Spleen (tissue), 7 donors: ENCODE data around the gene SVEP1.

DNA sequence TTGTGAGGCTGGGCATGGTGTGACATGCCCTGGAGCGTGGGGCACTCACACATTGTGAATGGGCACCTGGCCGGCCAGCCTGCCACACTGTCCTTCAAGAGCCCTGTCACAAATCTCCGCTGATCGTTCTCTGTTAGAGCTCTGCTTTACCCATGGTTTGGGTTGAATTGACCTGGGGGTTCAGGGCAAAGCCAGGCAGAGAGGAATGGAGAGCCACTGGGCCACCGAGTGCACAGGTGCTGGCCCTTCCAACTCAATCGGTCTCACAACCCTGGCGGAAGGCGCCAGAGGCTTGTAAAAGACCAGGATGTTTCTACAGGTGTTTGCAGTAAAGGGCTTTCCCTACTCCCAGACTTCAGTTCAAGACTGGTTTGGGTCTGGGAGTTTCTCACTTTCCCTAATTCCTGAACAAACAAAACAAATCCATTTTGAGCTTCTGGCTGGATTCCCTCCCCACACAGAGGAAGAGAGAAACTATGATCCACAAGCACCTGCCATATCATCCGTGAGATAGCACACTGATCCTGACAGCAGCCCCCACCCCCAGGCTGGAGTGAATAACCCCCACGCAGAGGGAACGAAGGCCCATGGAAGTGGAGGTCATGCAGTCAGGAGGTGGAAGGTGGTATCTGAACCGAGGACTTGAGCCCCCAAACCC, 125.2 kb upstream of the KLF4 start:
- PRO-cap, 4 experiments = no peak in any of the 4 experiments
- RAMPAGE, long total RNA, 4 experiments = no peak in any of the 4 experiments

DNA sequence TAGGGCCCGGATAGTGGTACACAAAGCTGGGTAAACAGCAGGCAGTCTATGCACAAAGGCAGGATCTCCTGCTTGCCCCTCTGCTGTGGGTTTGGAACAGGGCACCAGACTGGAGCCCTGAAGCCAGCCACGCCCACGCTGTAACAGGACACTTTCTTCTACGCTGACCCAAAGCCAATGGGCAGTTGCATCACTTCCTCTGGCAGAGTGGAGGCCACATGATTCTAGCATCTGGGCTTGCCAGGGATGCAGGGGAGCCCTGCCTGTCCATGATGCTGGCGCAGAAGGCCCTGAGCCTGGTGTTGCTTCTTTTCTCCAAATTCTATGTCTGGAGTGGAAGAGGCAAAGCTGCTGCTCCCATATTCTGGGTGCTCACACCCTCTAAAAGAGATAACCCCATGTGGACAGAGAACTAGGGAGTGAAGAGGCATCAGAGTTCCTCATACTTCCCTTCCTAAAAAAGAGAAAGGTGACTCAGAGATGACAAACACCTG, 260.3 kb upstream of the KLF4 start:
- PRO-cap, 4 experiments = peak in 4 of 4 experiments; most common plus-strand start position 249 of the sequence (in 2); most common minus-strand start position 85 of the sequence (in 3)
- RAMPAGE, long total RNA, 4 experiments = no peak in any of the 4 experiments

- PRO-cap, 4 experiments = peak in 2 of 4 experiments; most common plus-strand start chr9:108150977 (in 1); most common minus-strand start chr9:108150727 (in 2)
- RAMPAGE, long total RNA, 4 experiments = no peak in any of the 4 experiments
Observed at GRCh38 chr9:108150627-108151396, 661.2 kb upstream of the KLF4 start.

- PRO-cap, 4 experiments = no peak in any of the 4 experiments
- RAMPAGE, long total RNA, 4 experiments = no peak in any of the 4 experiments
Observed at GRCh38 chr9:108552741-108553147, 303.0 kb downstream of the ACTL7B start.

DNA sequence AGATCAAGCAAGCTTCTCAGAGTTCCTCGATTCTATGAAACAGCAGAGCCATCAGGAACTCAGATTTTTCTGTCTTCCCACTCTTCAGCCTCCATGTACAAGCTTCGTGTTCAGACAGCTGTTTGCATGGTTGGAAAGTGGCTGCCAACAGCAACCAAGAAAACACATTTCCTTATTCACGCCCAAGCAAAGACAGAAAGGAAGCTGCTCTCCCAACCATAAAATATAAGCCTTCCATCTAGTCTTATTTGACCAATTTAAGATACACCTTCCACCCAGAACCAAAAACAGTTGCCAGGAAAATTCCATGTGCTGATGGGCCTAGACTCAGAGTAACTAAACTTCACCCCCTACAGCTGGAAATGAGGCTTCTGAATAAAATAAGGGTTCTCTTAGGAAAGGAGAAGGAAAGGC, 215.9 kb downstream of the ACTL7B start:
- PRO-cap, 4 experiments = no peak in any of the 4 experiments
- RAMPAGE, long total RNA, 4 experiments = no peak in any of the 4 experiments

GRCh38 chr9:109072040-109072992, 47.4 kb downstream of the TMEM245 start:
- PRO-cap, 4 experiments = no peak in any of the 4 experiments
- RAMPAGE, long total RNA, 4 experiments = no peak in any of the 4 experiments

DNA sequence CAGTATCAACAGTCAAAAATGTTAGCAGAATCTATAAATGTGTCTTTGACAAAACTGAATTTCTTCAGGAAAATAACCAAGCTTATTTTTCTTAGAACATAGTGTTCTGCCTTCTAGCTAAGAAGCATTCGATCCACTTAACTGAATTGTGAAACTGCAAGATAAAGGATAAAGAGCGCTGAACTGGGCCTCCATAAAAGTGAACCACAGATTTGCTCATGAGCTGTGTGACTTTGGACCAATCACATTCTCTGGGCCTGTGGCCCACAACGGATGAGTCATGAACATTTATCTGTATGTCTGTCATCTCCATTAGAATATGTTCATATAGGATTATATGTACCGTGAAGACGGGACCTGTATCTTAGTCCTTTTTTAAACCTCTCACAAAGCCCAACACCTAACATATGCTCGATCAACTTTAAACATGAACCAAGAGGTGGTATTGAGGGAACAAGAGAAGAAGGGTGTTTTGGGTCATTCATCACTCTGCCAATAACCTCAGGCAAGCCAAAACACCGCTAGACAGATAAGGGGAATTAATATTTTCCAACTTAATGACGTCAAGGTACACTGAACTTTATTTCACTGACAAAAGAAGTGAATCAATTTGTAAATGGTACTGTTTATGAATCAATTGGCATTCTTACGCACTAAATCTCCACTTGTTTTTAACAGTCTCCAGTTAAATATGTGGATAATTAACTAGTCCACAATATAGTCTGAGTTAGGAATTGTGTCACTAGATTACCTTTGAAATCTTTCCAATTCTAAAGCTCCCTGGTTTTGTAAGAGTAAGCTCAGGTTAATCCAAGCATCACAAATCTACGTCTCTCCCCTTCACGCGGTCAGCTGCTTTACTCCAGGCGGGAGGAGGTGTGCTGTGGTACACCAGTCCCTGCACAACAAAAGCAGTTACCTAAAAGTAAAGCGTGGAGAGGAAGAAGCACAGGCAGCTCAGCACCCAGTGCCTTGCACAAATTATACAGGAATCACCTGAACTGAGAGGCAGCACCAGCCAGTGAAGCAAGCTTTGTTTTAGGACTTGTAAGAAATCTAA, 1.6 kb downstream of the TMEM245 start:
- PRO-cap, 4 experiments = no peak in any of the 4 experiments
- RAMPAGE, long total RNA, 4 experiments = no peak in any of the 4 experiments

DNA sequence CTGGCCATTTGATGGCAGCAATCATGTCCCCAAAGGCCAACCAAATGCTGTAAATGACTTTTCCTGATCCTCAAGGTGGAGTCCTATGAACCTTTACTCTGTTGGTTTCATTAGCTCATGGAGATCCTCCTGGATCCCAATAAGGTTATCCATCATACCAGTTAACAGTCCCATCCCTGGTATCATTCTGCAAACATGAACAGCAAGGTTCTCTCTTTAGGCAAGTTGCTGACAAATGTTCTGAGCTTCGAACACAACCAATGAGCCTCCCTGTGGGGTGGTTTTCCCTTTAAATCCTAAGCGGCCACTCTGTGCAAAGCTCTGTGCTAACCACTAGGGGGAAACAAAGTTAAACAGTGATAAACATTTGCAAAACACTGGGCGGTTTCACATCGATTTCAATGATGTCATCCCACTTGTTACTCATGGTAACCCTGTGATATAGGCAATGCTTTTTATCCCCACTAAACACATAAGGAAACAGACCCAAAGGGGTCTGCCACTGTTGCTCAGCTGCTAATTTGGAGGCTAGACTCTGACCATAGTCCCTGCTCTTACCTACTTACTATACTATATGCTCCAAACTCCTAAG, 57.4 kb downstream of the PTPN3 start:
- PRO-cap, 4 experiments = no peak in any of the 4 experiments
- RAMPAGE, long total RNA, 4 experiments = no peak in any of the 4 experiments

GRCh38 chr9:109488749-109489271, 9.3 kb downstream of the PTPN3 start:
- PRO-cap, 4 experiments = no peak in any of the 4 experiments
- RAMPAGE, long total RNA, 4 experiments = no peak in any of the 4 experiments

DNA sequence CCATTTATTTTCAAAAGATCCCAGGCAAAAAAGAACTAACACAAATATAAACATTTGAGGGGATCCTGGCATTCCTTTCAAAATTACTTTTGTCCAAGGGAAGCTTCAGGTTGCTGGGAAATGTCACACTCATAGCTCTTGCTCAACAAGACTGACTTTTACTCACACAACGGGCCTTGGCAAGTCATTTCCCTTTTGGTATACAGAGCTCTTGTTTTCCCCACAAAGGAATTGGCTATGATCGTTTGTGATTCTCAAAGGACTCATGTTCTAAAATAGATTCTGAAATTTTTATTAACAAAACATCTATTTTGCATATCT, 4.5 kb upstream of the PALM2AKAP2 start:
- PRO-cap, 4 experiments = no peak in any of the 4 experiments
- RAMPAGE, long total RNA, 4 experiments = no peak in any of the 4 experiments

- PRO-cap, 4 experiments = no peak in any of the 4 experiments
- RAMPAGE, long total RNA, 4 experiments = no peak in any of the 4 experiments
Observed at GRCh38 chr9:109861426-109861681, 81.4 kb downstream of the PALM2AKAP2 start.

GRCh38 chr9:110041470-110041968, 166.4 kb downstream of the C9orf152 start:
- PRO-cap, 4 experiments = no peak in any of the 4 experiments
- RAMPAGE, long total RNA, 4 experiments = no peak in any of the 4 experiments

DNA sequence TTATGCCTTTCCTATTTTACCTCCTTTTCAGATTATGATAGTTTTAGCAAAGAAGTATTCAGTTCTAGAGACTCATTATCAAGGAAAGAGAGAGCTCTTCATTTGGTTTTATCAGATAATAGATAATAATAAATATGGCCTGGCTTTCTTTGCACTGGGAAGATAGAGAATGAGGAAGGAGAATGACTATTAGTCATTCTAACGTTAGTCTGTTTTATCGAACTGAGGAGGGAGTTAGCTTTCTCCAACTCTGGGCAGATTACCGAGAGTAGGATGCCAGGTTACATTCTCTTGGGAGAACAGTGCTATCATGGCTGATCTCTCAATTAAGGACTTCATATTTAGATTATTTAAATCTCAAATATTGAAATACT, 141.1 kb downstream of the C9orf152 start:
- PRO-cap, 4 experiments = no peak in any of the 4 experiments
- RAMPAGE, long total RNA, 4 experiments = no peak in any of the 4 experiments

- PRO-cap, 4 experiments = peak in 2 of 4 experiments; most common minus-strand start chr9:110069729 (in 2)
- RAMPAGE, long total RNA, 4 experiments = no peak in any of the 4 experiments
Observed at GRCh38 chr9:110069432-110070345, 138.3 kb downstream of the C9orf152 start.

DNA sequence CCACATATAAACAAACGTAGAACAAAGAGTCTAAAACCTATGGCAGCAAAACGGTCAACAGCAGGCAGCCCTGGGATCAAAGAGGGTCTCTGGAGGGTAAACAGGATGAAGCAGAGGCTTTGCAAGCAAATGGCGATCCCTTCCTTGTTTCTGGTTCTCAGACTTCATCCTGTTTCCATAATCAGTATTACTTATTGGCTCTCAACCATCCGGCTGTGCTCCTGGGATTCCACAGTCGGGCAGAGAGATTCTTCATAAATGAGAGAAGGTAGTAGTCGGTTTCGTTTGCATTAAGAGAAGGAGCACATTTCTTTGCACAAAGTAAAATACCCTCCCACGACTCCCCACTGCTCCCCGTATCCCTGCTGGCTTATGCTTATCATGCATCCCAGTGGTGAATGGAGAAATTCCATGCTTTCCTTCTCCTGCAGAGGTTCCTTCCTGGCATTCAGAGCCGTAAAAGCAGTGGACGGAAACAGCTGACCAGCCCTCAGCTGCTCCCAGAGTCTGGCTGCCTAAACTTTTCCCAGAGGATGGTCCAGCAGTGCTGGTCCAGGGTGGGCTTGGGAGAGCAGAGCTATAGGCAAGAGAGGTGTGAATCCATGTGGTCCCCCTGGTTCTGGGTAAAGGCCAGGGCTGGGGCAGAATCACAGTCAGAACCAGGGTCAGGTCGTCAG, 93.2 kb downstream of the C9orf152 start:
- PRO-cap, 4 experiments = peak in 1 of 4 experiments; most common plus-strand start position 529 of the sequence (in 1)
- RAMPAGE, long total RNA, 4 experiments = no peak in any of the 4 experiments

DNA sequence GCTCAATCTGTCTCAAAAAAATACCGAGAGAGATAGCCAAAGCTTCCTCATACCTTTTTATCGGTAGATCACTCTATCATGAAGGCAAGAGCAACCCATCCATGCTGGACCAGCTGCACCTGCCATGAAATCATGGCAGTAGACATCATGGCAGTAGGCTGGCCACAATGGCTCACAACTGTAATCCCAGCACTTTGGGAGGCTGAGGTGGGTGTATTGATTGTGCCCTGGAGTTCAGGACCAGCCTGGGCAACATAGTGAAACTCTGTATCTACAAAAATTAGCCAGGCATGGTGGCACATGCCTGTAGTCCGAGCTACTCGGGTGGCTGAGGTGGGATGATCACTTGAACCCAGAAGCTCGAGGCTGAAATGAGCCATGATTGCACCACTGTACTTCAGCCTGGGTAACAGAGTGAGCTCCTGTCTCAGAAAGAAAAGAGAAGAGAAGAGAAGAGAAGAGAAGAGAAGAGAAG, 1.5 kb upstream of the C9orf152 start:
- PRO-cap, 4 experiments = no peak in any of the 4 experiments
- RAMPAGE, long total RNA, 4 experiments = no peak in any of the 4 experiments

GRCh38 chr9:110579457-110580209, at the start of gene SVEP1:
Gene SVEP1, minus strand, starts transcription at chr9:110579741.
- PRO-cap, 4 experiments = peak in 4 of 4 experiments; most common plus-strand start chr9:110579707 (in 4); most common minus-strand start chr9:110579683 (in 2)
- RAMPAGE, long total RNA, 4 experiments = start-site peak on the minus strand in 2 of 4 experiments, at chr9:110579752-110579920 at its widest, 19 to 29 reads per replicate

DNA sequence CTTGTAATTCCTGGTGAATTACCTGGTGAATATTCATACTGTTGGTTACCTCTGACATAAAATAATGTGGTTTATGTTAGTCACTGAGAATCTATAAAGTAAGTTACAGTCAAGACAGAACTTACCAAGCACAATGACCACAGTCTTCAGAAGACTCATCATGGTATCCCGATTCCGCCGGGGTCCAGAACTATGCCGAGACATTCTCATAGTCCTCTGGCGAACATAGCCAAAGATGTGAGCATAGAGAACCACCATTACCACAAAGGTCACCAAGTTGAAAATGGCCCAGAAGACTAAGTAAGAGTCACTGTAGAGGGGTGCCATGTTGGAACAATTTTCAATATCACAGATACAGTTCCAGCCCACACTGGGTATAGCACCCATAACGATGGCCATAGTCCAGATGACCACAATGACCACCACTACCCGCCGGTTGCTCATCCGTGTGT, 96.9 kb downstream of the LPAR1 start:
- PRO-cap, 4 experiments = no peak in any of the 4 experiments
- RAMPAGE, long total RNA, 4 experiments = no peak in any of the 4 experiments

- PRO-cap, 4 experiments = no peak in any of the 4 experiments
- RAMPAGE, long total RNA, 4 experiments = no peak in any of the 4 experiments
Observed at GRCh38 chr9:111456373-111457076, 27.7 kb downstream of the ECPAS start.

GRCh38 chr9:111526225-111526558, 1.2 kb downstream of the ZNF483 start:
- PRO-cap, 4 experiments = no peak in any of the 4 experiments
- RAMPAGE, long total RNA, 4 experiments = no peak in any of the 4 experiments